Melanocyte of skin (primary cell): ENCODE measurements around a stretch of chr18.

DNA sequence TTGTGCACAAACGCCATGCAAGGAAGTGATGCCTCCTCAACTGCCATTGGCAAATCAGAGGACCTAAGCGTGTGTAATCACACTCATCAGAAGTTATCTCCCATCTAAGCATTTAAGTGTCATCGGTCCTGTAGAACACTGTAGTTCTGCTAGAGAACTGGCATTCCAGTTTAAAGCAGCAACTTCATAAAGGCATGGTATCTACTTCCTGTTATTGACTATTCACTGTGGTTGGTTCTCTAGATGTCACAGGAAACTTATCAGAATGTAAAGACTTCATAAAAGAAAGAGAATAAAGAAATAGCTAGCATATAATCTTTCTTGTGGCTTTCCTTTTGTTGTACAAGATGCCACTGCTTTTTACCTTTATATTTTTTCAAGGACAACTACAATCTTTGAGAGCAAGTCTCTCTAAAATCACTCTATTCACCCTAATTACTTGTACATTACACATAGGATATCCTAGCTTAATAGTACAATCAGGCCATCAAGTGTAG is 492 bp upstream of the DSC1 start:
- CAGE, long polyA plus RNA, 2 experiments = no peak in any of the 2 experiments

DNA sequence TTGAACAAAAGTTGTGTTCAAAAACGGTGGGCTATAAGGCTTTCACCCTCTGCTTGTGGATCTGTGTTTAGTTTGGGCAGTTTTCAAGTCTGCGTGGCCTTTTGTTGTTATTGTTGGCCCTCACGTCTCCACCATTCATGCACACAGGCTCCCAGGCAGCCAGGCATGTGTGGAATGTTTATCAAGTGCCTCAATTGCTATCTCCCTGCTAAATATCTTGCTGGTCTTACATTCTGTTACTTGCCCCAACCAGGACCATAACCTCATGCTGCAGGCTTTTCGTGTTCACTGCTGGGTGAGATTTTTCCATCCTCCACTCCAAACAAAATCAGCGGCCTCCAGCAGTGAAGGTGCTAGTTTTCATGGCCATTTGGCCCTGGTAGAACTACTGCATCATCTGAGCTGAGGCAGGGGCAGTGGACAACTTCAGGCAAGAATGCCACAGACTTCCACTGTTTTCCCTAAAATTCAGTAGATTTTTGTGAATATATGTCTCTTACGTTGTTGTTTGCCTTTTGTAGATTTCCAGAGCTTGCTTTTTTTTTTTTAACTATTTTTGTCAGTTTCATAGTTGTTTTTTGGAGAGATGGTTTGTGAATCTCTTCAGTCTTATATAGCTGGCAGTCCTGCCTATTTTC is 63.1 kb upstream of the DSC1 start:
- CAGE, long polyA plus RNA, 2 experiments = no peak in any of the 2 experiments

DNA sequence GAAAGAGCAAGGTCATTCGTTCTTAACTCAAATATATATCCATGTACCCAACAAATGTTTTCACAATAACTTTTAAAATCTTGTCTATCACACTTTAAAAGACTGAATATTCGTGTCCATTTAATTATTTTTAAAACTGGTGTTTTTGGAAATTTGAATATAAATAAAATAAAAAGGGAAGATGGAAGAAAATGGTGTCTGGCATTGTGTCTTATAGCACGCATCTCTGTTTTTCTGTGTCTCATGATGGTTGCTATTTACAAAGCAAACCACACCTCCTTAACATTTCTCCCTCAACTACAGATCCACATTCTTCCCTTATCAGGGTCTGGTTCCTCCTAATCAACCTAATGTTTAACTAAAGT is 55.9 kb upstream of the DSG1 start:
- CAGE, long polyA plus RNA, 2 experiments = no peak in any of the 2 experiments

- CAGE, long polyA plus RNA, 2 experiments = no peak in any of the 2 experiments
These were observed 17.9 kb upstream of the DSG2 start for GRCh38 chr18:31480091-31480546.

GRCh38 chr18:31498909-31499252 is 904 bp downstream of the DSG2 start:
- CAGE, long polyA plus RNA, 2 experiments = no peak in any of the 2 experiments

GRCh38 chr18:31513348-31514295 is 15.6 kb downstream of the DSG2 start:
- CAGE, long polyA plus RNA, 2 experiments = no peak in any of the 2 experiments

DNA sequence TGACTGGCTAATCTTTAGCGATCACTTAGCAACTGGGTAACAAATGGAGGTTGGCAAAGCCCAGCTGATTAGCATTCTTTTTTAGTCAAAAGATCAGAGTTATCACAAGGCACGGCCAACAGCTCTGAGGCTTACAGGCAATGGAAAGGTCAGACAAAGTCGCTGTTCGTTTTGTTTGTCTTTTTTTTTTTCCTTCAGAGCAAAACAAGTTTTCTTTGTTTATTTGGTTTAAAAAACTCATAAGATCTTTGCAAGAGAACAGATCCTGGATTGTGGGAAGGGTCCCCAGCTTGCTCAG is 28.9 kb upstream of the TTR start:
- CAGE, long polyA plus RNA, 2 experiments = no peak in any of the 2 experiments

GRCh38 chr18:31685054-31685612 is 752 bp upstream of the B4GALT6 start:
- CAGE, long polyA plus RNA, 2 experiments = no peak in any of the 2 experiments

GRCh38 chr18:31834827-31836179 is 74.6 kb upstream of the SLC25A52 start:
- CAGE, long polyA plus RNA, 2 experiments = no peak in any of the 2 experiments

DNA sequence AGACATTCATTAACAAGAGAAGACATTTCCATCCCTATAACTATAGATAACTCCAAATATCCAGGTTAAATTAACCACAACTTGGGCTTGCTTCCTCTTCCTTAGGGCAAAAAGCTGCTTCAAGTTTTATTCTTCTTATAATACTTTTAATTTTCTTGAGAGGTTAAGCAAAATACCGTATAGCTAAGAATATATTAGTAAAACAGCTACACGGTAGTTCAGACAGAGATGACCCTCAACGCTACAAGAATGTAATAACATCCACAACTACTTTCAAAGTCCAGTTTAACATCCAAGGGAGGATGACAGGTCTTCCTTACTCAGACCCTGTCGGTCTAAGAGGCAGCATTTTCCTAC is 1.0 kb downstream of the TRAPPC8 start:
- CAGE, long polyA plus RNA, 2 experiments = no peak in any of the 2 experiments

DNA sequence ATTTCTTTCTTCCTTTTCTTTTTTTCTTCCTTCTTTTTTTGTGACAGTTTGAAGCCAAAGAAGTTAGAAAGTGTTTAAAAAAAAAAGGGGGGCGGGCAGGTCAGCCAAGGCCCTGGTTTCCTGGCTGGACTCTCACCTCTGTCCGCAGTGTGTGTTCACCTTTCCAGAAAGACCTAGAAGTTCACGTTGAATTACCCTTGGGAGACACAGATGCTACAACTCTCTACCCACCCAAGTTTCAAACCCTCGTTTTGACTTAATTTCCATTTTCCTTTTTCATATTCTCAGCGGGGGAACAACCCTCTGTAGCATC is 19.9 kb downstream of the MEP1B start:
- CAGE, long polyA plus RNA, 2 experiments = no peak in any of the 2 experiments

DNA sequence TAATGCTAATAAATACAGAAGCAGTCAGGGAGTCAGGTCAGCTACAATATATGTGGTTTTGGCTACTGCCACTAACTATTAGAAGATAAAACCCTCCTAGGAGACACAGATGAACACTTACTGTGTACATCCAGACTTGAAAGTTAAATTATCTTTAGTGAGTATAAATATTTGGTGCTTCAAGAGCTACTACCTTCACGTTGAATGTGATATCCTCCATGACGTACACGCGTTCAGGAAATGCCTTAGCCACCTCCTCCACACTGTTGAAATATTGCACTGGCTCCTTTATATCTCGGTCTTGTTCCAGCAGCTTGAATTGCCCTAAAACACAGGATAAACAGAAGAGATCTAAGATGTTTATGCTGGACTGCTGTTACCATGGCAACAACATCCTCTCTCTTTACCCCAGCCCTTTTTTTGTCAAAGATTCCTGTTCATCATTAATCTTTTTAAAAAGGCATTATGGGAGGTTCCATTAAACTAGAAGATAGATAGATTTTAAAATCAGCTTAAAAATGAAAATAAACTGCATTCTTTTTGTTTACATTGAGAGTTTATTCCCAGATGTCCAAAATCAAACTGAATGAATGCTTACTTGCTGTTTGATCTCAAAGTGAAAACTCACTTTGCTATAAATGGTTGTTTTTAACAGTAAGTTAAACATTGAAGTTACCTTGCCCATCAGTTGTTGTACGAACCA is 120.3 kb downstream of the MEP1B start:
- CAGE, long polyA plus RNA, 2 experiments = no peak in any of the 2 experiments

GRCh38 chr18:32346599-32347037 is 124.1 kb downstream of the GAREM1 start:
- CAGE, long polyA plus RNA, 2 experiments = no peak in any of the 2 experiments

DNA sequence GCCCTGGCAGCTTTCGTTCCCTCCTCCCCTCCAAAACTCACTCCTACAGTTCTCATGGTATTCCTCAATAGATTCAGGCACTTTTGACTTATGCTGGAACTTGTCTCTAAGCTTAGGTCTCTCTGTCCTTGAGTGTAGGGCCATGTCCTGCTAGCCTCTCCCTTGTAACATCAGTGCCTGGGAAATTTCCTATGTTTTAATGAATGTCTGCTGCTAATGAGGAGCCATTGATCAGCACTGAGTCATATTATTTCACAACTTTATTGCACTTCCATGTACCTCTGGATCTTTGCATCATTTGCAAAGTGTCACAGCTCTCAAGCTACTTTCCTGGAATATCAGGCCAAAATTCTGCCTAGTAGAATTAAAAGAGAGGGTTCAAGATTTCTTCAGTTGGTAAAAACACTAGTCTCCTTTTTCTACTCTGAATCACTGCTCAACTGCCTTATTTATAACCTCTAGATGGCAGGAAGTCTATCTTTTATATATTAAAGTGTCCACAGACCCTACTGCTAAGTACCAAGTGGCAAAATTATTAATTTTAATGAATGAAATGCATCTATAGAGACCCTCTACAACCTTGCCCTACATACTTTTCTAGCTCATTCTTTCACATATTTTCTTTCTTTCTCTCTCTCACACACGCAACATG is 102.4 kb downstream of the GAREM1 start:
- CAGE, long polyA plus RNA, 2 experiments = no peak in any of the 2 experiments

DNA sequence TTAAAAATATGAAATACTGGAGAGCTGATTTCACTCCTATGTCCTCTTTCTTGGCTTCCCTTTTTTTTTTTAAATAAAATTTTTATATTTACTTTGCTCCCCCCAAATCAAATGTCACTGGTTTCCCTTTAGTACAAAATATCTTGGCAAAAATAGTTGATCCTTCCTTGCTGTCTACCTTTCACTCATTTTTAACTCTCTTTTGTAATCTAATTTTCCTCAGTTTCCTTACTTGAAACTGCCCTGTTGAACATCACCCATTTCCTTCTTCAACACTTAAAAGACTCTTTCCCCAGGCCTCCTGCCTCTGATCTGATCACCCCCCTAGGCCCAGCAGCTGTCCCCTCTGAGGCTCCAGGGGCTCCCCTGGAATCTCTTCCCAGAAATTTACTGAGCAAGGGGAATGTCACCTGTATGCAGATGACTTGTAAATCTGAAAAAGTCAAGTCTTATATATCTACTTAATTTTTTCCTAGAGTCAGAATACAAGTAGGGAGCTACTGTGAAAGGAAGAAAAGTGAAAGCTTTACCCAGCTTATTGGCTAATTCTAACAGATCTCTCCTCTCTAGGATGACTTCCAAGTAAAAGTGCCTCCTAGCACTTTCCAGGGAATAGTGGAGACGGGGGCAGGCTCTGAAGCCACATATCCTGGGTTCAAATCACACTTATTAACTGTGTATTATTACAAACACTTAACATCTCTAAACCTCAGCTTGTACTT is 85.4 kb downstream of the GAREM1 start:
- CAGE, long polyA plus RNA, 2 experiments = no peak in any of the 2 experiments

DNA sequence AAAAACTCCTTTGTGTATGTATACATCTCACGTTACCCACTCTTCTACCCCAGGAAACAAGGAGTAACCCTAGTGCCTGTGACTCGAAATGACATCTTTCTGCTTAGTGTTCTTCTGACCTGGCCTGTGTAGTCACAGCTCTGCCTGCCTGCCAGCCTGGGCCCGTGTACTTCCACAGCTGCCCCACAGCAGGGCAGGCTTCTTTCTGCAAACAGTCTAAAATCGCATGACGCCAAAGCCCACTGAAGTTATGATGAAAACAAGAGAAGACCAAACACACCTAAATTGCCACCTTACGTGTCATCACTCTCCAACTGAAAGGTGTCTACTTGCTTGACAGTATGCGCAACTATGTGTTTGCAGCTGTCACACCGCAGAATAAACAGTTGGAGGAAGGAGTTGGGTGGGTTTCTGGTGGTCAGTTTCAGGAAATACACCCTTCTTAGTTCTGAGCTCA is 1.5 kb downstream of the GAREM1 start:
- CAGE, long polyA plus RNA, 2 experiments = no peak in any of the 2 experiments

GRCh38 chr18:32769889-32771043 is 2.6 kb downstream of the KLHL14 start:
- CAGE, long polyA plus RNA, 2 experiments = no peak in any of the 2 experiments

GRCh38 chr18:34330410-34330711 is 105.6 kb upstream of the NOL4 start:
- CAGE, long polyA plus RNA, 2 experiments = no peak in any of the 2 experiments

- CAGE, long polyA plus RNA, 2 experiments = no peak in any of the 2 experiments
These were observed 93.9 kb downstream of the DTNA start for GRCh38 chr18:34803908-34804569.

DNA sequence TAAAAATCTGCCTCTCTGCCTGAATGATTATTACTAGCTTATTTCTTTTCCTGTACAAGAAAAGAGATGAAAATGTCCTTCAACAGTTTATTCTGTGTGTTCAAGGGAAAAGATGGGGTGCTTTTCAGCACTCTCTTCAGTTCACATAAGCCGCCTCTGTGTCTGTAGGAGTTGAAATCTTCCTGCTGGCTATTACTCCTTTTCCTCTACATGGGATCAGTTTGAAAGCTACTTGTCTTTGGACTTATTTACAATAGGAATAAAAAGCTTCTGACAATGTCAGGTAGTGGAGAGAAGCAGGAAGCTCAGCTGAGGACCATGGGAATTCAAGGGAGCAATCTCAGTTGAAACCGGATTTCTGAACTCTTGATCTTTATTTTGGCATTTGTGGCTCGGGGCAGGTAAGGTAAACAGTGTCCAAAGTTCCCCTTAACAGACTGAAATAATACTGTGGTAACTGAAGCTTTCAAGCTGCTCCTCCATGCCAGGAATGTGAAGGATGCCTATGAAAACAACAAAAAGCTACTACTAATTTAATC is 43.4 kb downstream of the MAPRE2 start:
- CAGE, long polyA plus RNA, 2 experiments = no peak in any of the 2 experiments